AG08470 (cell line): ENCODE results near the genes FAM83D and TOP1.

GRCh38 chr20:37712613-37712974 is 18.8 kb downstream of the CTNNBL1 start:
- RRBS: no CpG with 5 or more reads among the region's 4 CpGs

DNA sequence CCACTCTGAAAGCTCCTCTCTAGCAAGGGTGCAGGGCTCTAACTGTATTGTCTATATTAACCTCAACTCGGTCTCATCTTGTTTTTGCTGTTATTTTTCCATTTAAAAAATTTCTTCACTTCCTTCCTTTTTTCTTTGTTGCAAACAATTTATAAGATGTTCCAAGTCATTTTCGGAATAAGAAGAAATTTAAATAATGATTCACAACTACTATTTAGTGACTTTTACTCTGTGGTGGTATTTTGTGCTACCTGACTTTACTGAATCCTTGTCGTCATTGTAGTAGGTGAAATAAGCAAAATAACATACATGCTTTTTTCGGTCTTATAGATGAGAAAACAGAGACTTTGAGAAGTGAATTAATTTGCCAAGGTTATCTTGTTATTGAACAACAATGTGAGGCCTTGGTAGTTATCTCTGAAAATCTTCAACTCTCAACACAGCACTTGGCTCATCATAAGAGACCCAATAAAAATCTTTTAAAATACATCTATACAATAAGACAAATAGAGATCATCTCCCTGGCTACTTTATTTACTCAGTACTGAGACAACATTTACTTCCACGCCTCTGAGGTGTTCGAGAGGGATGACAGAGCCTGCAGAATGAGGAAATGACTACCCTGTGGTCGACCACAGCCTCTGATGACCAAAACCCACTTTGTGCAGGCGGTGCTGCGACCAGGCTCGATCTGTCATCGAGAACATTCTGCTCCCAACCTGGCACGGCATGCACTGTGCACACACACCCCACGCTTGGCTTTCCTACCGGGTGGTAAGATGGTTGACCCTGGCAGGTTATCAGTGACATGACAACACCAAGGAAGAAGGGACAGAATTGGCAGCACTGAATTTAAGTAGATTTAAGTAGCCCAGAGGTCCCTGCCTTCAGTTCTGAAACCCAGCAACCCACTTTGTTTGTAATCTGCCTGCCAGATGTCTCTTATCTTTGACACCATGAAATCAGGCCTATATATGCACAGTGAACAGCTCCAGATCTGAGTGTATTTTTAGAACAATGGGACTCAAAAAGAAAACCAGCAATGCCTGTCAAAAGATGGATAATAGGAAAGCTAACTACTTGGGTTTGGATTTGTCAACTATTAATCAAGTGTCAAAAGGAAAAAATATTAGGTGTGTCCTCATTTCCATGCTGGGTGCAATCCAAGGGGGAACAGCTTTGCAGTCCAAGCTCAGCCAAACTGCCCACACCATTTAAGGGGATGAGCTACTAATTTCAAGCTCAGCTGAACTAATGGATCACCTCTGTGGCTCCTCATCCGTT is 42.7 kb downstream of the TTI1 start:
- RRBS: no CpG with 5 or more reads among the region's 15 CpGs

DNA sequence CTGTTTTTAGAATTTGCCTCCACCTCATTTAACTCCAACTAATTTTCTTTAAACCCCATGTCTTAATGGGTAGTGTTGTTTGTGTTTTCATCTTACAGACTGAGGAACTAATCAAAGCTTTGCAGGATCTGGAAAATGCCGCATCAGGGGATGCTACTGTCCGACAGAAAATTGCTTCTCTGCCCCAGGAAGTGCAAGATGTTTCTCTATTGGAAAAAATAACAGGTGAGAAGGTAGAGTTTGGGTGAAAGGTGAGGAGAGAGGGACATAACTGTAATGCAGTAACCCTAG is 25.7 kb downstream of the RPRD1B start:
- RRBS: no CpG with 5 or more reads among the region's 2 CpGs

GRCh38 chr20:38069848-38070678 is 36.5 kb downstream of the RPRD1B start:
- RRBS: no CpG with 5 or more reads among the region's 4 CpGs

GRCh38 chr20:38125344-38125949 is 39.6 kb downstream of the TGM2 start:
- RRBS: no CpG with 5 or more reads among the region's 13 CpGs

DNA sequence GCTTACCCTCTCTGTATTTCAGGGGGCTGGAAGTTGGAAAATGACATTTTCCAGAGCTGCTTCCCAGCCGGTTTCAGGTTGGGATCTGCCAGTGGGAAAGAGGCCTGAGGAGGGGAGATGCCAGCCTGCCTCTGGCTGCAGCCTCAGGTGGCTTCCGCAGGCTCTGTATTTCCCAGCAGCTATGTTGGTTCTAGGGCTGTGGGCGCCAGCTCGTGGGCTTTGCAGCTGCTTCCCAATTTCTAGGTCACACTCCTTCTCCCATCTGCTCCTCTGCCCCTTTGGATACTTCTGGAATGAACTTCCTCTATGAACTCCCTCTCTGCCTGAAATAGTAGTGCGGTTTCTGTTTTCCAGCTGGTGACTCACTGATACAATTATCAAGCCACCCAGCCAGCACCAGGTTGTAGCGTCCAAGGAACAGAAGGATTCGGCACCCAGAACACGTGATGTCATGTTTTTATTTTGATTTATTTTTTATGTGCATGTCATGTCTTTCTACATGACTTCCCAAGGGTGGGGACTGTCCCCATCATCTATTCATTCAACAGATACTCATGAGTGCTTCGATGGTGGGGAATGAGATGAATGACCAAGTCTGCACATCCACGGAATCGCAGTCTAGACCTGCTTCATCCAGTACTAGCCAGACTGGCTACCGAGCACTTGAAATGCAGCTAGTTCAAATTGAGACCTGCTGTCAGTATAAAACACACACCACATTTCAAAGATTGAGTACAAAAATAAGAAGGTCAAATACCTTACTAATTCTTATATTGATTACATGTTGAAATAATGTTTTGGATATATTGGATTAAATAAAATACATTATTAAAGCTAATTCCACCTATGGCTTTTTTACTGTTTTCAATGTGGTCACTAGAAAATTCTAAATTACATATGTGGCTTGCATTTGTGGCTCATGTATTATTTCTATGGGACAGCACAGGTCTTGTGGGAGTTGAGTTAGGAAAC is 37.8 kb downstream of the TGM2 start:
- RRBS: no CpG with 5 or more reads among the region's 12 CpGs

GRCh38 chr20:38166158-38166761 is 1.2 kb upstream of the TGM2 start:
- RRBS: no CpG with 5 or more reads among the region's 12 CpGs

DNA sequence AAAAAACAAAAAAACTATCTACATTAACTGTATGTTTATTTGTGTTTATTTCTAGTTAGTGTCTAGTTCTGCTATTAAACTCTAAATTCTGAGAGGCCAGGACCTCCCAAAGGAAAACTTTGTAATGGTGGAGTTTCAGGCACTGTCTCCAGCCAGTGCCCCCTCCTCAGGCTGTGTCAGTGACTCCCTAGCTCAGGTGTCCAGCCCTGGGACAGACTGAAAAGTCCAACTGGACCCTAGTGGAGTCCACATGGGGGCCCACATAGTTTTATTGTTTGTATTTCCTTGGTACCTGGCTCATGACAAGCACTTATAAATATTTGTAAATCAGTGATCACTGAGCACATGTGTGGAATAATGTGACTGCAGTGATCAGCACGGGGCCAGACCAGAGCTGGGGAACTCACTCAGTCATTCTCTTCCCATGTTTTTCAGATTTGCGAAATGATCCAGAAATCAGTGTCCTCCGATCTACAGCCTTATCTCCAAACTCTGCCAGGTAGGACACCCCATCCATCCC is 14.0 kb downstream of the LBP start:
- RRBS: no CpG with 5 or more reads among the region's 3 CpGs

DNA sequence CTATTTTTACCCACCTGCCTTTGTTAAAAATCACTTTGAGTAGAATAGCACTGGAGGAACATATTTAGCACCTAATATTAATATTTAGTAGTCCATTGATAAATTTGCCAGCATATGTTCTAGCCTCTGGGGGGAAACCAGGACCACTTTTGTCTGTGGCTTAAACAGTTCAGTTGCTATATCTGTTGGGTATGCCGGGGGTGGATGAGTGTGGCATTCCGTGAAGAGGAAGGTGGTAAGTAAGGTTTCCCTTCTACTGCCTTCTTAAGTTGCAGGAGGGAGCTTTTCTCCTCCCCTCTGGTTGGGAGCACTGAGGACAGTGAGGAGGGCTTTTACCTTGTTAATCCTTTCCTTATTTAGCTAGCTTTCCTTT is 3.7 kb upstream of the ADIG start:
- RRBS: no CpG with 5 or more reads among the region's 2 CpGs

DNA sequence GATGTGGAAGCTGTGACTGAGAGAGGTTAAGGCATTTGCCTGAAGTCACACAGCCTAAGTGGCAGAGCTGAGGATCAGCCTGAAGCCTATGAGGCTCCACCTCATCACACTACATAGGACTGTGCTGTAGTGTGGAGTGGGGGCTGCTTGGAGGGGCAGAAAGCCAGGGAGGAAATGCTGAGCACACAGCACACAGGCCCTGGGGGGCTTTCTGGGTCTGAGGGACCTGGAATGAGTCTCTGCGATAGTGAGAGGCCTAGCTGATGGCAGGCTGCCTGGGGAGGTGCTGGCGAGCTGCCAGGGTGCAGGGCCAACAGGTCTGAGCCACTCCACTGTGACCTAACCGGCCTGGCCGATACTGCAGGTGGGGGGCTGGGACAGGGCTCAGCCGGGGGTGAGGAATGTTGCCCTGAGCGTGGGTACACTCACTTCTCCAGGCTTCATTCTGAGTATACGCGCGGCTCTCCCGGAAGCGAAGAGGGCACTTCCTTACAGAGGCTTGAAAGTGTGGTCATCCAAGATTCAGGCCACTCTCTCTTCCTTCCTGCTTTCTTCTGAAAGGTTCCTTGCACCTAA is 18.5 kb downstream of the ADIG start:
- RRBS: 59% methylated on average over 8 of the region's 11 CpGs

- RRBS: no CpG with 5 or more reads among the region's 13 CpGs
Observed at GRCh38 chr20:38870627-38871490, 55.4 kb upstream of the FAM83D start.

DNA sequence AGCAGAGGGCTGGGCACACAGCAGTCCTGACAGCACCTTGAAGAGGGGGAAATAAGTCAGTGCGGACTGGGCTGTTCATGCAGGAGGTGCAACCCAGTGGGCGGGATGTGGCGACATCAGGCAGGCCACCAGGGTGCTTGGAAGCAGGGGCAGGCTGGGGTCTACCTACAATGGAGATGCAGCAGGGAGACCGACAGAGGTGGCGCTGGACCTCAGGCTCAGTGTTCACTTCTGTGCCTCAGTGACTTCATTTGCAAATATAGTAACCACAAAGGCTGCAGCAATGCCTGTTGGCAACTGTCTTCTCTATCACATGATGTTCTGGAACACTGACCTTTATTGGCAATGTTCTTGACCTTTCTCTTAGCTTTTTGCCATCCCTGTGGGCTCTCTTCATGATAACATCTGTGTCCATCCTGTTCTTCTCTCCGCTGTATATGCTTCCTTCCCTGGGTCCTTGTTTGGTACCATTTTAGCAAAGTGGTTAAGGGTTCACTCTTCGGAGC is 44.7 kb upstream of the FAM83D start:
- RRBS: no CpG with 5 or more reads among the region's 7 CpGs

DNA sequence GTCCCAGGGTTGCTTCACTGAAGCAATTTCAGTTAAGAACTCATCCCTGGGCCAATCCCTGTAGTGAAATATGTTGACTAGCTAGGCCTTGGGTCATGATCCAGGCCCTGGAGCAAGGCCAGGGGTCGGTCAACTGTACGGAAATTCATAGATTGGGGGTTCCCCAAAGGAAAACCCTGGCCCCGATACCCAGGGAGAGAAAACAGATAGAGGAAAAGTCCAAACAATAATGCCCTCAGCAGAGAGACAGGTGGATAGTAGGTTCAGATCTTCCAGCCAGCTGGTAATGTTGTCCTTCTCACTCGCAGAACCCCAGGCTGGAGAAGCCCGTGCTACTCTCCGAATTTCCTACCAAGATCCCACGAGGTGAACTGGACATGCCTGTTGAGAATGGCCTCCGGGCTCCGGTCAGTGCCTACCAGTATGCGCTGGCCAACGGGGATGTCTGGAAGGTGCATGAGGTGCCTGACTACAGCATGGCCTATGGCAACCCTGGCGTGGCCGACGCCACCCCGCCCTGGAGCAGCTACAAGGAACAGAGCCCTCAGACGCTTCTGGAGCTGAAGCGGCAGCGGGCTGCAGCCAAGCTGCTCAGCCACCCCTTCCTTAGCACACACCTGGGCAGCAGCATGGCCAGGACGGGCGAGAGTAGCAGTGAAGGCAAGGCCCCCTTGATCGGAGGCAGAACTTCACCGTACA is 8.2 kb upstream of the FAM83D start:
- RRBS: no CpG with 5 or more reads among the region's 22 CpGs

DNA sequence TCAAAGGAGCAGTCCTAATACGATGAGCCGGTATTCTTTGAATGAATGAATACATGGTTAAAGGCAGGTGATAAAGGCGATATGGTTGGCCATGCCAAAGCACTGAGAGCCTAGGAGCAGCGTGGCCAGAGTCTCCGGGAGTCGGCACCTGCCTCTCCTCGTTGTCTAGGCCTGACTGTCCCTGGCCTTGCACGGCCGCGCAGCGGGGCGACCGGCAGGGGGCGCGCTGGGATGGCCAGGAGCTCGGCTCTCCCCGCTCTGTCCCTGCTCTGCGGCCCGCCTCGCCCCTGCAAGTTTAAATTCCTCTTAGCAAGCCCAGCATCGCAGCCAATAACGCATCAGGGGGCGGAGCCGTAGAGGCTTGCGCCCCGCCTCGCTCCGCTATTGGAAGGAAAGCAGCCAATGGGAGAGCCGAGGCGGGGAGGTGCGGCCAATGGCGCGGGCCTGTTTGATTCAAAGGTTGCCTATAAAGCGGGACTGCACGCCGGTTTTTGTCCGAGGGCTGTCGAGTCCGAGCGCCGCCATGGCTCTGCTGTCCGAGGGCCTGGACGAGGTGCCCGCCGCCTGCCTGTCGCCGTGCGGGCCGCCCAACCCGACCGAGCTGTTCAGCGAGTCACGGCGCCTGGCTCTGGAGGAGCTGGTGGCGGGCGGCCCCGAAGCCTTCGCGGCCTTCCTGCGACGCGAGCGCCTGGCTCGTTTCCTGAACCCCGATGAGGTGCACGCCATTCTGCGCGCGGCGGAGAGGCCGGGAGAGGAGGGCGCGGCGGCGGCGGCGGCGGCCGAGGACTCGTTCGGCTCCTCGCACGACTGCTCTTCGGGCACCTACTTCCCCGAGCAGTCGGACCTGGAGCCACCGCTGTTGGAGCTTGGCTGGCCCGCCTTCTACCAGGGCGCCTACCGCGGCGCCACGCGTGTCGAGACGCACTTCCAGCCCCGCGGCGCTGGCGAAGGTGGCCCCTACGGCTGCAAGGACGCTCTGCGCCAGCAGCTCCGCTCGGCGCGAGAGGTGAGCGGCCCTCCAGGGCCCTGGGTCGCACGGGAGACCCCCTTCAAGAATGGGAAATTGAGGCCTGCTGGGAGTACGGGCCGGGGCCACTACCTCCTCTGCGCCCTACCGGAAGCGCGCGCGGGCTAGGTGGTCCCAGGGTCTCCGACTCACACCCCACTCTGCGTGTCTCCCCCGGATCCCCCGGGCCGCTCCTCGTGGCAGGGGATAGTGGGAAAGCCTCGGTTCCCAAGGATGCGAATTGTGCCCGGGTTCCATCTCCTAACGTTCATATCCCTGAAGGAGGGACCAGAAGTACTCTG is at the start of gene FAM83D:
FAM83D (plus strand) TSS at position 498 of the 1,308 bp plus-strand sequence.
- RRBS: 10% methylated on average over 25 of the region's 128 CpGs

DNA sequence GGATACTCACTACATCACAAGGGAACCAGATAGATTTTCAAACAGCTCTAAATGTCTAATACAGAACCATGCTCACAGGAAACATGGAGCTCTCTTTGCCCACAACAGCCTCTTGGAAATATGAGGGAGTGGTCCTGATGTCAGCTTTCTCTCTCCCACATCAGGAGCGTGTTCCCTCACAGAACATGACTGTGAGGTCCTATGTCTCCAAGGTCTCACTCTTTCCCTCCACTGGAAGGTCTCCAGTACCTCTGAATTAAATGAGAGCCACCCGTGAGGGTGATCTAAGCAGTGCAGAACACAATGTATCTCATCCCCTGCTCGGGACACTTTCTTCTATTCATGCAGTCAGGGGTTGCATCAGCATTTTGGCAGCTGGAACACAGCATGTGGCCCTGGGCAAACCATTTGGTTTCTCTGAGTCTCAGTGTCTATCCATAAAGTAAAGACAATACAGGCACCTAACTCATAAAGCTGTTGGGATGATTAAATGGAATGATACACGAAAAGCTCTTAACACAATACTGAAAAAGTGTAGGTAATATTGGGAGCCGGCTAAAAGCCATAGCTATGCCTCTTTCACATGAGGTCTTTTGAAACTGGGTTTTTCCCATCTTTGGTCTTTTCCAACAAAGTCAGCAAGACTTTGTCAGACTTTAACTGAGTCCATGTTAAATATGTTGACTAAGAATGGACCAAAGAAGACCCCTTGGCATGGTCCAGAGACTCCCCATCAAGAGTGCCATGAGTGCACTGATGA is 34.1 kb downstream of the MAFB start:
- RRBS: no CpG with 5 or more reads among the region's 5 CpGs

GRCh38 chr20:40958784-40959072 is 69.9 kb upstream of the TOP1 start:
- RRBS: no CpG with 5 or more reads among the region's 1 CpG

- RRBS: no CpG with 5 or more reads among the region's 6 CpGs
Observed at GRCh38 chr20:41005128-41005859, 23.3 kb upstream of the TOP1 start.

DNA sequence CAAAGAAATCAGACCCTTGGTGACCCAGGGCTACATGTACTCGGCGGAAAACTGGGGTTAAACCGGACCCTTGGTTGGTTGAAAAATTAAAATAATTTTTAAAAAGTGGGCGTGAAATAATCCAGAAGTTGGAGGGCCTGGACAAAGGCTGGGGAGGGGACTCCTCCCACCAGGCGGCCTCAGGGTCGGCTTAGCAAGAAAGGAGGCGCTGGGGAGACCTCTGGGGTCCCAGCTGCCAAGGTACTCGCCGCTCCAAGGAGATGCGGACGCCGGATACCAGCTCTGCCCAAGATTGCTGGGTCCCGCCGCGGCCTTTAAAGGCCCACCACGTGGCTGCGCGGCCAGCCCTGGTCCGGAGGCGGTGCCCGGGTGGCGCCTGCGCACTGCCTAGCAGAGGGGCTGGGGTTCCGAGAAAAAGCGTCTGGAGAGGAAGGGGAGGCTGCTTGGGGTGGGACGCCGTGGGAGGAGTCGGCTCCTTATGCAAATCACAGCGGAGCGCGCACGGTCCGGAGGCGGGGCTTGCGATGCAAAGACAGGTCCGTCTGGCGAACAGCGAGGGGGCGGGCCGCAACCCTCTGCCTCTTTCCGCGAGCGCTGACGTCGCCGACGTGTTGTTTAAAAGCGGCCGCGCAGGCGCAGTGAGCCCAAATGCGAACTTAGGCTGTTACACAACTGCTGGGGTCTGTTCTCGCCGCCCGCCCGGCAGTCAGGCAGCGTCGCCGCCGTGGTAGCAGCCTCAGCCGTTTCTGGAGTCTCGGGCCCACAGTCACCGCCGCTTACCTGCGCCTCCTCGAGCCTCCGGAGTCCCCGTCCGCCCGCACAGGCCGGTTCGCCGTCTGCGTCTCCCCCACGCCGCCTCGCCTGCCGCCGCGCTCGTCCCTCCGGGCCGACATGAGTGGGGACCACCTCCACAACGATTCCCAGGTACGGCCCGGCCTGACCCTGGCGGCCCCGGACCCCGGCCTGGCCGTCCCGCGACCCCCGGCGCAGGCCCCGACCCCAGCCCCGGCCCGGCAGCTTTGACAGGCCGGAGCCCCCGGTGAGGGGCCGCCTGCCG is at the start of gene TOP1:
TOP1 (plus strand) TSS at position 646 of the 1,057 bp plus-strand sequence.
- RRBS: 1% methylated on average over 33 of the region's 101 CpGs

DNA sequence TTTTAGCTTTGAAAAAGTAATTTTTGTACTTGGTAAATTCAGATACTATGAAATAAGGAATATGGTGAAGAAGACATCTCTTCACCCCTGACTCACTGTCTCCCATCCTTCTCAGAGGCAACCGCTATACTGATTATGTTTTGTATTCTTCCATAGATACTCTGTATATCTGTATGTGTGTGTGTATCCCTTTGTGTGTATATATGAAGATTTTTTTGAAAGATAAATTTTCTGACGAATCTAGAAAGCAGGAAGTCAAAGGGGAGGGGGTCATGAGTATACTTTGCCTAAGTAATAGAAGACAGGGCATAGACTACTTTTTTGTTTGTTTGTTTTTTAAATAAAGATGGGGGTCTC is 48.1 kb downstream of the TOP1 start:
- RRBS: no CpG with 5 or more reads among the region's 2 CpGs

GRCh38 chr20:41142965-41143639 is 5.8 kb downstream of the PLCG1 start:
- RRBS: no CpG with 5 or more reads among the region's 6 CpGs